Cardiac ventricle fibroblast (primary cell): ENCODE measurements around a stretch of chr6.

DNA sequence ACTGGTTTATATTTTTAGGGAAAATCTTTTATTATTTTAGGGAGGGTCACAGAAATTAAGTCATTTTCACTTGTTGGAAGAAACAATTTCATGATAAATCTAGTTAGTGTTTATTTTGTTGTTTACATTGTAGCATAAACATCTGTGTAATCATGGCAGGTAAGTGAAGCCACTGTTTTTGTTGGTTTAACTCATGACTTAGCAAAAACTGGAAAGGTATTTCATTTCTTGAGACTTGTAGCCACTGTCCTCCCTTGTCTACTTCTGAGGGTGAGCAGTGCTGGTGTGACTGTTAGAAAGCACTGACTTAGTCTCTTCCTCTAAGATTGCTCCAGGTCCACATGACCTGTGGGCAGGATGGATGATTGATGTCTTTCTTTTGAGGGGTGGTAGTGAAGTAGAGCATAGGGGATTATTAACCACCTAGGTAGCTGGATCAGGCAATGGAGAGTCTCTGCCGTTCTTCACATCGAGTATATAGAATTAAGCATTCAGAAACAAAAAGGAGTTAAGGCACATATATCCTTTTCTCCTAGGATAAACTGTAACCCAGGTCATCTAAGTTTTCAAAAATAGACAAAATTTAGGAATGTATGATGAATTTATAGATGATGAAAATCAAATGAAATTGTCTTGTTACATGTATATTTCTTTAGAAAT, 203.8 kb downstream of the ARID1B start:
- RAMPAGE, long total RNA = no peak

GRCh38 chr6:157198150-157199152, 124.9 kb downstream of the TMEM242 start:
- RAMPAGE, long total RNA = no peak

GRCh38 chr6:157244074-157244607, 79.2 kb downstream of the TMEM242 start:
- RAMPAGE, long total RNA = no peak

- RAMPAGE, long total RNA = no peak
Measured at GRCh38 chr6:157530151-157530692, 149.2 kb downstream of the ZDHHC14 start.

DNA sequence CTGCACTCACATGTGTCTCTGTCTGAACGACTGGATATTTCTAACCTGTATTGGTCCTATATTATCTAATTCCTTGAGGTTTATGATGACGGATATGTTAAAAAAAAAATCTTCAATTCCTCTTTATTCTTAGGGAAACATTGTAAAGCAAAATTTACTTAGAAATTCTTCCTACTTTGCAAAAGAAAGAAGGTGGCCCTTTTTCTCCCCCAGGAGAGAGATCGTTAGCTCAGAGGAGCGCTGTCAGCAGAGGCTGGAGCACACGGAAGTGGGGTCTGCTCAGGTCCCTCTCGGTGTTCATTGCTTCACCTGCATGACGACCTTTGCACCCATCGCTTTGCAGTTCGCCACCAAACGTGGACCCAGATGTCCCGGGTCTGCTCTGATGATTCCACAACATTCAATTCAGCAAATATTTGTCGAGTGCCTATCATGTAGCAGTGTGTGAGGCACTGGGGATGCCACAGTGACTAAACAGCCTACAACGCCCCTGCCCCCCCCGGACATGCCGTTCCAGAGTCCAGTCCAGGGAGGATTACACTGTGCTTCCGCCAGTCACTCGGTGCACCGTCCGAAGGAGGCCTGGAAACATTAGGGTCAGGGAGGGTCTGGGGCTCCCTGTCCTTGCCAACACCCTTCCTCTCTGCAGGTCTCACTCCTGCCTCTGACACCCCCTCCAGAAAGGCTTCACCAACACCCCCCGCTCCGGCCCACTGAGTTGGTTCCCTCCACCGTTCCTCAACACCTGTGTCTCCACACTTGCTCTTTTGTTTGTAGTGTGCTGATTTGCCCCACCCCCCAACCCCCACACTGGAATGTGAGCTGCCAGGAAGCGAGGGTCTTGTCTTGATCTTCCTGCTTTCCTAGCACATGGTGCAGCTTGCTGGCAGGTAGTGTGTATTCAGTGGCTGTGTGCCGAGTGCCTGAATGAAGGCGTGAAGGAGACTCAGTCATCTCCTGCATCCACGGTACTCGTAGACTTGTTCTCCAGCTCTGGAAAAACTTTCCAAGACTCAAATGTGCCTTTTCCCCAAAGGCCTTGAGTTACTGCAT, 150.1 kb downstream of the ZDHHC14 start:
- RAMPAGE, long total RNA = no peak

DNA sequence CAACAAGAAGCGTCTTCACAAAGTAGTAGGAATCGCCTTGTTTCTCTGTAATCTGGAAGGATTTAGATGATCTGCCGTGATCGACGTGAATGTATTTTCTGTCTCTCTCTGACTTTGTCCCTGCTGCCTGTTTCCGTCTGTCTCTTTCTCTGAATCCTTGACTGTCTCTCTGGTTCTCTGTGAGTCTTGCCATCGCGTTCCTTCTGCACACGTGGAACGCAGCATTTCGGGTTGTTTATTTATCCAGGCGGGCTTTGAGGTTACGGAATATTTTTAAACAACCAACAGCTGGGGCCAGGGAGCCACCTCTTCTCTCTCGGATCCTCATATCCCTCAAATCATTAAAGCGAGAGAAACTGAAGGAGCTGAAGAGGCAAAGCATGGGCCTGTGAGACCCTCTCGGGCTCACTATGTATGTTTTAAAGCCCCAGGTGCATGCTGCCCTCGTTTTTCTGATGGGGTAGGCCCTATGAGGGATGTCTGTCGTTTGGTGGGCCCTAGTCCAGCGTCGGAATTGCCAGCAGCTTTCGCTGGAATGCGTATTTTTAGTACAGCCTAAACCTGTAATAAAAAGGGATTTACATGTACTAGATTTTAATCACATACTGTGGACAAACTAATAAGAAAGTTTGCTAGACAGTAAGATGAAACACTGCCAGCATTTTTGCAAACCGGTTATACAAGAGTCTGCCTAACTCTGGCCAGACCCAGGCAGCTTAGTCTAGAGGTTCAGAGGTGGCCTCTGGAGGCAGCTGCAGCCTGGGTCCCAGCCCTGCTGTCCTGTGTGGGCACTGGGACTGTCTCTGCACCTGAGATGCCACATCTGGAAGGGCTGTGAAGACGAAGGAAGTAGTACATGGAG, 216.1 kb downstream of the ZDHHC14 start:
- RAMPAGE, long total RNA = no peak

GRCh38 chr6:157625618-157626142, 197.4 kb upstream of the SNX9 start:
- RAMPAGE, long total RNA = no peak

GRCh38 chr6:157780030-157780229, 43.1 kb upstream of the SNX9 start:
- RAMPAGE, long total RNA = no peak

- RAMPAGE, long total RNA = no peak
Measured at GRCh38 chr6:157839655-157840135, 16.6 kb downstream of the SNX9 start.

DNA sequence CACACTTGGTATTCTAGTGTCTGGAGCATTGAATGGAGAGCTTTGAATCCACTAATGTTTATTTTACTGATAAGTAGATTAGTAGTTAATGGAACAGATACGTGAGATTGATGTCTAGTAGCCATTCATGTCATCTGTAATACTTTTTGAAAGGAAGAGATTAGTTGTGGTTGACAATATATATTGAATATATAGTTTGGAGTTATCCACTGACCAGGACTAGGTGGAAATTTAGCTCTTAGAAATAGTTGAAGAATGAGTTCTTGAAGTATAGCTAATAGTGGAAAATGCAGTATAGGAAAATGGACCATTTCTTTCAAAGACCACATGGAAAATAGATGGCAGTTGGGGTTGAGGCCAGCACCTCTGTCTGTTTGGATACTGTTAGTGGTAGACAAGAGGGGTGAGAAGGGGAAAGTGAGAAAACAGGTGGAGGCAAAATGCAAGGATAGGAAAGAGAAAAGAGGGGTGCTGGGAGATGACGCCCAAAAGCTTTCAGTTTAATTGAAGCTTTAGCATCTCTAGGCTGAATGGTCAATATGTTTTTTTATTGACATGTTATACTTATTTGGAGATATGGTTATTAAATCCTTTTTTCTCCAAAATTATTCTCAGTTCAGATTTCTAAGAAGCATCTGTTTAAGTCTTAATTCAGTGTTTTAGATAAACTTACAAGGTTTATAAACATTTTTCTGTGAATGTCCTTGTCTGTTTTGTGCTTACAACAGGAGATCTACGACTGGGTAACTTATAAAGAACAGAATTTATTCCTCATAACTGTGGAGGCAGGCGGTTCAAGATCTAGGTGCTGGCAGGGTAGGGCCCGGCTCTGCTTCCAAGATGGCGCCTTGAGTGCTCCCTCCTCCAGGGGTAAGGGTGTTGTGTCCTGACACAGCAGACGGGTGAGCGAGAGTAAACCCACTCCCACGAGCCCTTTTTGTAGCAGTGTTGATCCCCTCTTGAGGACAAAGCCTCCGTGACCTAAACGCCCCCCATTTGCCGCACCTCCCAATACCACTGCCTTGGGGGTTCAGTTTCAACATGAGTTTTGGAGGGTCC, 40.6 kb downstream of the SNX9 start:
- RAMPAGE, long total RNA = no peak

GRCh38 chr6:157884594-157884962, 61.5 kb downstream of the SNX9 start:
- RAMPAGE, long total RNA = no peak

- RAMPAGE, long total RNA = no peak
Measured at GRCh38 chr6:157944650-157945599, 36.7 kb upstream of the SYNJ2 start.

DNA sequence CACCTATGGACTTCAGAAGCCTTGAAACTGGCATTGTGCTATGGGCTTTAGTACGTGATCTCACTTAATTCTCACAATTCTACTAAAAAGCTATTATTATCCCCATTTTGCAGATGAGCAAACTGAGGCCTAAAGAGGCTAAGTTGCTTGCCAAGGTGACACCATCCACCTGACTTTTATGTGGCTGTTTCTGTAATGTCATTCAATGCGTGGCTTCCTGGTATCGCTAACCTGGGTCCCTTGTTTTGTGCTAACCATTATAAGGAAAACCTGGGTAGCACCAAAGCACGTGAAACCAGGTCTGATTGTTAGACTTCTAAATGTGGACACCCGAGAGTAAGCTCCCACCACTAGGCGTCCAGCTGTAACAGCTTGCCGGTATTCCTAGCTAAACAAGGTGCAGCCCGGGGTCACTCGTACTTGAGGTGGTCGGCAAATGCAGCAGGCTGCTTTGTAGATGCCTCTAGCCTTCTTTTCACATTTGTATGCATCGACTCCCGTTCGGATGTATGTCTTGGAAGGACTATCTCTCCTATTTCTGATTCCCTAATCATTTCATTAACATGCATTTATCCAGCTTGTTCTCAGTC, 1.1 kb downstream of the SYNJ2 start:
- RAMPAGE, long total RNA = no peak

GRCh38 chr6:158086426-158087463, 81.3 kb downstream of the SERAC1 start:
- RAMPAGE, long total RNA = no peak

- RAMPAGE, long total RNA = no peak
Measured at GRCh38 chr6:158183516-158183981, 15.4 kb downstream of the GTF2H5 start.

GRCh38 chr6:158290482-158291144, 21.7 kb upstream of the TULP4 start:
- RAMPAGE, long total RNA = no peak

- RAMPAGE, long total RNA = no peak
Measured at GRCh38 chr6:158313822-158314420, 1.7 kb downstream of the TULP4 start.

GRCh38 chr6:158323265-158323763, 11.0 kb downstream of the TULP4 start:
- RAMPAGE, long total RNA = no peak

DNA sequence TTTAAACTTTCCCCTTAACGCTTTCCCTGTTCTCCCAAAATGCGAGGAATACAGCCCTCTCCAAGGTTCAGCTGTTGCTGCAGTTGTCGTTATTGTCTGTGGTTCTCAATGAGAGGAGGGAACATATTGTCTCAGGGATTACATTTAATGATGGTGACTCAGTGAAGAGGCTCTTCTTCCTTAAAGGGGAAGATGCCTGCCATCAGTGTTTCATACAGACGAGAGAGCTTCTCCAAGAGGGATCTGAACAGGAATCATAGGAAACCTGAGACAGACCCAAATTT, 59.9 kb upstream of the TMEM181 start:
- RAMPAGE, long total RNA = no peak

GRCh38 chr6:158543479-158544051, 16.3 kb upstream of the TMEM181 start:
- RAMPAGE, long total RNA = no peak